Thoracic aorta endothelial cell (primary cell): ENCODE measurements around a stretch of chr20.

DNA sequence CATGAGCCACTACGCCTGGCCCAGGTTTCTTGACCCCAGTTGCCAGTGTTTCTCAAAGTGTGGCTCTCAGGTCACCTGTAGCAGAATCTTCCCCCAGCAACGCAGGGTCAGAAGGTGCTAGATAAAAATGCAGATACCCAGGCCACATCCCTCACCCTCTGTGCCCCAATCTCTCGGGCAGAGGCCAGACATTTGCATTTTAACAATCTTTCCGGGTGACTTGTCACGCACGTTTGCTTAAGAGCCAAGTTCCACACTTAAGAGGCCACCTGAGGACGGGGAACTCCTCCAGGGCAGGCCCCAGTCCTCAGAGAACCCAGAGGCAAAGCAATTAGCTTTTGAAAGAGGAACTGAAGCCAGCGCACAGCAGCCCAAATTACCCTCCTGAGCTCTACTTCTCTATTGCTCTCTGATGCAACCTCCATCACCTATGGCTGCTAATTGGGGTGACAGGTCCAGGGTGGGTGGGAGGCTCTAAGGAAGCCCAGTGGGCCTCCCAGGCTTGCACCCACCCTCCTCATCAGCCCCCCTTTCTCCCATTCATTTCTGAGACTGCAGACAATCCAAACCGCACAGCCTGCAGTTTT is 81.7 kb downstream of the NFATC2 start:
- CAGE, long polyA plus RNA: no peak

- CAGE, long polyA plus RNA: no peak
These were observed 68.6 kb downstream of the NFATC2 start for GRCh38 chr20:51473599-51474542.

DNA sequence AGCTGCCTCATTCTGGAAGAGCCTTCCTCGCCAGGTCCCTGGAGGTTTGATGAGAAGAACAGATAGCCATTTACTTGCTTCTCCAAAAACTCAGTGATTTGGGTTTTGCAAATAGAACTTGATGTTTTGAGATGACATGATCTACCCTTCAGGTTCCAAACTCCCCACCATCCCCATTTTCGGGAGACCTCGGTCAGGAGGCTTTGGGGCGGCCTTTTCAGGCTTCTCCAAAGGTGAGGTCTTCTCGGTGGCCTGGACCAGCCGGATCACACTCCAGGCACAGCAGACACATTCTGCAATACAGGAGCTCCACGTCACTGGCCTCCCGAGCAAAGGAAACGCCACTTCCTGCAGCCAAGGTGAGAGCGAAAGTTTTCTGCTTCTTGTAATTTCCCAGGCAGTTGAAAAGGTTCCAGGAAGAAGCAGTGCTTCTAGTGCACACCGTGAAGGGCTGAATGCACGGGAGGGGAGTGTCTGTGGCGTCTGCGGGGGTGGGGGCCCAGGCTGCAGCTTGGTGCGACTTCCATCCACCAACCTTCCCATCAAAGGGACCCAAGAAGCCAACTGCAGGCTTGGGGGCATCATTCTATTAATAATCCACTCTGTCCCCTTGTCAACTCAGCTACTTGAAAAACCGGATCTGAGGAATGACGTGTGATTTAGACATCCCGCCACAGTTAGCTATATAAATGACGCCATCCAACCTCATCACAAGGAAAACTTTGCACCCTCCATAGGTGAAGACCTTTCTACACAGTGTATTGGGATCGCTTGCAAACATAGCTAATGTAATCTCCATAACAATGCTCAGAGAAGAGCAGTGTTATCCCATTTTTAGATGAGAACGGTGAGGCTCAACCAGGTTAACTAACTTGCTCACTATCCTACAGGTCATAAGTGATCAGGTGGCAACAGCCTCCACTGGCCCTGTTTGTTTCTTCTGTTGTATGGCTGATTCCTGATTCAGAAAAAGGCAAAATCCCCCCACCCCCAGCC is 61.1 kb downstream of the NFATC2 start:
- CAGE, long polyA plus RNA: no peak

- CAGE, long polyA plus RNA: no peak
These were observed 20.1 kb upstream of the NFATC2 start for GRCh38 chr20:51562382-51563339.

DNA sequence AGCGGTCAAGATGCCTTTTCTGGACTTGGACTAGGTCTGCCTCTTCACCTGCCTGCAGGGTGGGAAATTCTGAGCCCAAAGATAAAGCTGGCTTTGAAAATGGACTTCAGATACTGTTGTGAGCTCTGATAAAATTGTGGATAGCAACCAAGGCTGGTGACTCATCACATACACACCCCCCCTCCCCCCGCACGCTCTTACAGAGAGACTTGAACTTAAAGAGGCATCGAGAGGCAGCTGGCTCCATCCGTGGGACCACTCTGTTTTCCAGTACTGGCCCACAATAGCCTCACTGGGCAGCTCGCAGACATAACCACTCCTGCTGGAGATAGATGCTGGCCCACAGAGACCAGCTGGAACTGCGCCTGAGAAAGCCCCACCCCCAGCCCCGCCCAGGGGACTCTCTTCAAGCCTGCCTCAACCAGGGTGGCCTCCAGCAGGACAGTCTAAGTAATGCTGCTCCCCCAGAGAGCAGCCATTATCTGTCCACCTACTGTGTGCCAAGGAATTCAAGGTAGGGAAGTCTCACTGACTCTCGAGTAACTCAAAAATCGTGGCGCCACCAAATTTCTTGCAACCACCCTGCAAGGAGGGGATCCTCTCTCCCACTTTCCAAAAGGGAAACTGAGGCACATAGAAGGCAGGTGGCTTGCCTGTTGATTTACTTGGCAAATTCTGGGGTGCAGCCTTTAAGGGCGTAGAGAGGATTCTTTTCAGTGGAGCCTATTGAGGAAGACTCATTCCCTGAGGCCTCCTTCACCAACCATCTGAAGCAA is 21.4 kb upstream of the NFATC2 start:
- CAGE, long polyA plus RNA: no peak

- CAGE, long polyA plus RNA: no peak
These were observed 18.0 kb downstream of the ATP9A start for GRCh38 chr20:51749999-51750733.

DNA sequence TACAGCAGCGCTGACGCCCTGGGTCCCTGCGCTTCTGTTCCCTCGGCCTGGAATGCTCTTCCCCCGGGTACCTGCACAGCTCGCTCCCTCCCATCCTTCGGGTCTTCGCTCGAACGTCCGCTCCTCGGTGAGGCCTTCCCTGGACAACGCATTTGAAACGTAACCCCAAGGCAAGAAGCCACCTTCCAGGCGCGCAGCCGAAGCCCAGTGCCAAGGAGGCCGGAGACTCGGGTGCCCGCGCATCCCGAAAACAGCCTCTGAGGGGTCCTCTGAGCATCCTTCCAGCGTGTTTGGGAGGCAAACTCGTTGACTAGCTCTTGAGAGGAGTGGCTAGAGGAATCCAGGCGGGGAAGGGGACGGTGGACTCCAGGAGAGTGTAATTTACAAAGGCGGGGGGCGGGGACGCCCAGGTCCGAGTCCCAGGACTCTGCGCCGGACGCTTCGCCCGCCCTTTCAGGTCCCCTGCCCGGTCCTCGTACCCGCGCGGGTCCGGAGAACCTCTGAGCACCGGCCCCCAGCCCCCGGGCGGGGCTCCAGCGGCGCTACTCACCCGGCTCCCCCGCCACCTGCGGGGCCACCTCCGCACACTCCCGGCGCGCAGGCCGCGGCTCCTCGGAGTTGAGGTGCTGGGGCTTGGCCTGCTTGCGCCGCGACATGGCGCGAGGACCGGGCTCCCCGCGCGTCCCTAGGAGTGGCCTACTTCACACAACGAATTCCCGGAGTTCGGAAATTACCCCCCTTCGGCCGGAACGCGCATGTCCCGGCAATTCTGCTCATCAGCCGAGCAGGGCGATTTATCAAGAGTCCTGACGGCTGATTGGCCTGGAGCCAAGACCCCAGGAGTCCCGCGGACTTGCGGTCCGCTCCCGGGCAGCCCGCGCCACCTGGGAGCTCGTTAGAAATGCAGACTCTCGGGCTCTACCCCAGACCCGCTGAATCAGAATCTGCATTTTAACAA is 86.7 kb downstream of the ZFP64 start:
- CAGE, long polyA plus RNA: no peak

DNA sequence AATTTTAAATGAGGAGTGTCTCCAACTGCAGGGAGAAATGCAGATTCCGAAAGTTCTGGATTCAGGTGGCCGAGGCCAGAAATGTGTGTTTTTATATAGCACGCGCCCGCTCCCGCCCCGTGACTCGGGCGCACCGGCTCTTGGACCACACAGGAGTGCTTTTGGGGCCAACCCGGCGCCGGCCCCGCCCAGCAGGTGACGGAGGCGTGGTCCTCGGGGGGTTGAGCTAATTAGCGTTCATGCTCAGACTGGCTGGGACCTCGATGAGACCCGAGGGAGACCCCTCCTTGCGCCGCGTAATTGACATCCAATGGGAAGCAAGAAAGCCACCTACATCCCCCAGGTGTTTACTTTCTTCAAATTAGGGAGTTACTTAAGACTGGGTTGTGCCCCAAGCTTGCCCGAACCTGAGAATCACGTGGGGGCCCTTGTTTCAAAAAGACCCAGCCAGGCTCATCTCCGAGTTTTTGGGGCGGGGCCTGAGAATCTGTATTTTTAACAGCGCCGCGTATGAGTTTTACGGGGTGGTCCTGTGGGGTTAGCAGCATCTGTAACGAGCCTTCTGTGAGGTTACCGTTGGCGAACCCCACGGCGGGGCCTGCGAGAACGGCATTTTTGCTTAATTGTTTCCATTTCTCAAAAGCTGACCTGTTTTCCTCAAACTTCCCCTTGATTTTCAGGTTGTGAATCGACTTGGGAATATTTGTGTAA is 85.5 kb downstream of the ZFP64 start:
- CAGE, long polyA plus RNA: no peak

DNA sequence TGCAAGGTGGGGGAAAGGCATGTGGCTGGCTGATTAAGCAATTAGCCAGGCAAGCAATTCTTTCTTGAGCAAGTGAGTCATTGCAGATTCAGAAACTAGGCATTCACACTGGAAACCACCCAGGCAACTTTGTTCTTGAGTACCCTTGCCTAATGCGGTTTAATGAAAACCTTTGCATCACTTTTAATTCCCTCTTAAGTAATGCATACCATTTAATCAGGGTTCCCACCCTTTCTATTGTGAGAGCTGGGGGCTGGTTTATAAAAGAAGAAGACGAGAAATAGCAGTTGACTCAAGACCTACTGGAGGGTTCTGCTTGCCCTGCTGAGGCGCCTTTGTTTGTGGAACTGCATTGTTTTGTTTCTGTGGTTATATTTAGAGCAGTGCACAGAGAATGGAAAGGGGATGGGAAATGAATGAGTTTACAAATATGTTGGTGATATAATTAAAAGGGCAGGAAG is 49.0 kb upstream of the TSHZ2 start:
- CAGE, long polyA plus RNA: no peak

DNA sequence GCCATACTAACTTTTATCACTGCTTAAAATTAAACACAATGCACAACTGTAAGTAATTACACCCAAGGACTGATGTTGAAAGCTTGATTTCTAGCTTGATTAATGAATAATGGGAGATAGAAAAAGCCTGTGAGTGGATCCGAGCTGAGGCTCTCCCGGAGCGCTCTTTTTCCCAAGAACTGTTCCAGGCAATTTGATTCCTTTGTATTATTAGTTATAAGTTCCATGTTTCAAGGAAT is 3.6 kb downstream of the TSHZ2 start:
- CAGE, long polyA plus RNA: no peak

DNA sequence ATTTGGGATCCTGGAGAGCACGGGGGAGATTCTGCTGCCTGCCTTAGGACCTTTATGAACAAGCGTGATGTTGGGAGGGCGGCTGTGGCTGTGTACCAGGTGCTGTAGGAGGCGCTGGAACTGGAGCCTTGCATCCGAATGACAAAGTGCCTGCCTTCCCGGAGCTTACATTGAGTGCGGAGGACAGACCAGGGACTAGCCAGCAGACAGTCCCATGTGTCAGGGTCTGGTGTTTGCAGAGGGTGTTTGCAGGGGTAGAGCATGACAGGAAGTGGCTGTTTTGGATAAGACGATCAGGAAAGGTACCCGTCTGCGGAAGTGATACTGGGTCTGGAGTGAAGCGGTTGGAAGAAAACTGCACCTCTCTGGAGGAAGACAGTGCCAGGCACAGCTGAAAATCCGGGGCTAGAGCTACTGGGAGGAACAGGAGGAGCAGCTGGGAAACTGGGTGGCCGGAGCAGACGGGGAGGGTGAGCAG is 12.0 kb downstream of the TSHZ2 start:
- CAGE, long polyA plus RNA: no peak

GRCh38 chr20:53388148-53388705 is 205.4 kb downstream of the ZNF217 start:
- CAGE, long polyA plus RNA: no peak

DNA sequence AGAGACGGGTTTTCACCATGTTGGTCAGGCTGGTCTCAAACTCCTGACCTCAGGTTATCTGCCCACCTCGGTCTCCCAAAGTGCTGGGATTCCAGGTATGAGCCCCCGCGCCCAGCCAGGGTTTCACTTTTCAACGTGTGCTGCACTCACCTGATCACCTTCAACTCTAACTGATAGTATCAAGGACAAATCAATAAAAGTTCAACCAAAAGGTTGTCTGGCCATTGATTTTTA is 37.4 kb downstream of the ZNF217 start:
- CAGE, long polyA plus RNA: no peak

DNA sequence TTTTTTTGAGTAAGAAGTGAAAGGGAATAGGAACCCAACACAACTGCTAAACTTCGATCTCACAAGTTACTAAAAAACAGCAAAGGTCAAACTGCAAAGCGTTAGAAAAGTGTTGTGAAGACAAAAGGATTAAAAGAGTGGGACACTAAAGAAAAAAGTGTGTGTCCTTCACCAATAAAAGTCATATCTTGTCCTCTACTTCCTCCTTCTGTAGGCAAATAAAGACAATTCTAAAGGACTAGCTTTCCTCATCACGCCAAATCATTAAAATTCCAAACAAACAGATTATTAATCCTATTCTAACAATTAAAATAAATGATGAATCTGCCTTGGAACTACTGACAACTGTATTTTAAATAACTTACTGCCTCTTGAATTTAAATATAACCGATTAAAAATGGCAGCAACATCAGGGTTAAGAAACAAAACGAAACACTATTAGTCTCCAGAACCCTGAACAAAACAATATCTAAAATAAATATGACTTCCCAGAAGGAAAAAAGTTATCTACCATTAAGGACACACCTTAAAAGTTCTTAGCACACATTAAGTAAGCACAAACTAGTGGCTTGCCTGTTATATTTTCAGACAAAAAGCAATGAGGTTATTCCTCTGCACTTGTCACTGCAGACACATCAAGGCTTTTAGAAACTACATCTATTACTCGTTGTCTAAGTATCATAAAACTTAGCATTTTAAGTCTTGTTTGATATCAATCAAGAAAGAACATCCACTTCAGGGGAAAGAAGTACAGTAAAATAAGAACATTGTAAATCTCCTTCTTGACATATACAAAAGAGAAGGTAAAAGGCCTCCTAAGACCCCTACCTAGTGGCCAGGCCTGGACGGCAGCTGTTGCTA is 2.3 kb downstream of the ZNF217 start:
- CAGE, long polyA plus RNA: no peak

DNA sequence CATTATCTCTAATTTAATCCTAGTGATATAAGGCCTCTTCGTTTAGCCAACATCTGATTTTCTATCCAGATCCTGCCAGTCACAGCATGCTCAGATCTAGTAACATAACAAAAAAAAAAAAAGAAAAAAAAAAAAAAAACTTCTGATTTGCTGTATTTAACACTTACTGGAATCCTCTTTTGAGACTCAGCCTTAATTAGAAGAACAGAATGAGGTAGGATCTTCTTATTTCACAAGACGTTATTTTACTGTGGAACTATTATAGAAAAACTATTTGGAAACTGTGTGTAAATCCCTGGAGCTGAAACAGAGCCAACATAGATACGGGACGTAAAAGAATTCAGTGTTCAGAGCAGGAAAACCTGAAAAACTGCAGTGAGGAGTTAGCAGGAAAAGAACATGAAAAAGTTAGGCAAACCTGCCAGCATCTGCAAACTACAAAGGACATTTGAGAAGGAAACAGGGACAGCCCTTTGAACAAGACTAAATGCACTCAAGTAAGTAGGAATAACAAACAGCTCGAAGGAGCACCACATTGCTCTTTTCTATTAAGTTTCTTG is 3.4 kb upstream of the ZNF217 start:
- CAGE, long polyA plus RNA: no peak

DNA sequence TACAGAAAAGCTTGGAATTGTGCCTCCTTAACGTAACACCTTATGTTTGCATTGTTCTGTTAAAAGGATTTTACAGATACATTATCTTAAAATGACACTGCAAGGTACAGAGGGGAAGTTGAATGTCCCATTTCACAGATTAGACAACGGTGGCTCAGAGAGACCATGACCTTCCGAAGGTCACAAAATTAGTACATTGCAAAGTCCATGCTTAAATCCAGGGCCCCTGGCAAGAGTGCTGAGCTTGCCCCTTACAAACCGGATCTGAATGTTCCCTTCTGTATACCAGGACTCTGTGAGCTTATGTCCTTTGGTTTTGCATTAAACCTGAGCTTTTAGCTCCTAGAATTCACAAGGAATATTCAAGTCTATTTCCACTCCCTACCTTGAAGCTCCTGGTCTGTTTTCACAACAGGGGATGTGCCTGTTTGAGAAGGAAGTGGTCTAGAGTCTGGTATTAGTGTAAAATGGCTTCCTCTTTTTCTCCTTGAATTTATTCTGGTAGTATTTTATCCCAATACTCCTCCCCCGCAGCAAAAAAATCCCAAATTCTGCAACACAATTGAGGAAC is 28.9 kb upstream of the ZNF217 start:
- CAGE, long polyA plus RNA: no peak

GRCh38 chr20:53654953-53655624 is 61.5 kb upstream of the ZNF217 start:
- CAGE, long polyA plus RNA: no peak

DNA sequence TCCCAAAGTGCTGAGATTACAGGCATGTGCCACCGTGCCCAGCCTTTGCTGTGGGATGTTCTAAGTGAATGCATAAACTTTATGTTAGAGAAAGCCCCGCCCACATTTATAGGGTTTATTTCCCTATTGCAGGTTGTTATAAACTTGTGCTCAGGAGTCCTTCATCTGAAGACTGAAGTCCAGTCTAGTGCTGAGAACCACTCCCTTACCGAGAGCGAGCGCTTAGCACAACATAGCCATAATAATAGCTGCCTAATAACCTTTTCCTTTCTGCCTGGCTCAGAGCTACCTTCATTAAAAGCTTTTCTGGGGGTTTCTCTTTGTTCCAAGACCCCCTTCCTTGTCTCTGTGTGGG is 75.4 kb upstream of the ZNF217 start:
- CAGE, long polyA plus RNA: no peak

GRCh38 chr20:53736796-53737450 is 143.3 kb upstream of the ZNF217 start:
- CAGE, long polyA plus RNA: no peak

DNA sequence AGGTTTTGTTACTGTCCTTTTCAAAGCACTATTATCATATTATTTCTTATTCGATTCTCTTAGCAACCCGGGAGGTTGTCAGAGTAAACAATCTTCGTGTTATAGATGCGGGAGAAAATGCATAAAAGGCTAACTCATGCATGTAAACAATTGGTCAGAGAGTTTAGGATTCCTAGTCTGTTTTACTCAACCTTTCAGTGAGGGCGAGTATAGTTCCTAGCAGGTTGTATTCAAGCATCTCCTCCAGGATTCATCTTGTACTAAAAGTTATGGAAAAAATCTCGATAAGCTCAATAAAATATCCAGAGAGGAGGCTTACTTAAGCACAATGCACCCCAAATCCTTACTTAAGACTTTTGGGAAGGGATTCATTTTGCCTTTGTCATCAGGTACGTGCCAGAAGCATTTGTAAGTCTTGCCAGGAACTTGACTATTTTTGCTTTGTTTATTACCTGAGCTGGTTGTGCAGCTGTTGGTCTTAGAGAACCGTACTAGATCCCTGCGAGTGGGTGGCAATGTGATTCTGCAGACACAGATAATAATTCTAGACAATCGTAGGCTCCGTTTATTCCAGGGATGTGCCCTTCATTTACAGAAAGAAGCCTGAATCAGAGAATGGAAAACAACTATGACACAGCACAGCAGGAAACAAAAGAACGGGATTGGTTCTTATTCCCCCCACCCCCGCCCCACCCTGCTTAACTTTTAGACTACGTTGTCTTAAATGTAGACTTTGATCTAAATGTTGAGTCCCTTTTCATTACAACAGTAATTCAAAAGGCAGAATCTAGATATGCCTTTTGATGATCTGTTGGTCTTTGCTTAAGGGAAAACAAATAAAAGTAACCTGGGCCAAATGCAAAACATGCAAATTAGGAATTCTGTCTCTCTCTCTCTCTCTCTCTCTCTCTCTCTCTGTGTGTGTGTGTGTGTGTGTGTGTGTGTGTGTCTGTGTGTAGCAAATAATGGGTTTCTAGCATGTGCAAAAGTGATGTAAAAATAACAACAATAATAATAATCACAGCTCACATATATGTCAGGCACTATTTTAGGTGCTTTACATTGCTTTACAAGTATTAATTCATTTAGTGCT is 159.9 kb upstream of the ZNF217 start:
- CAGE, long polyA plus RNA: no peak